Foreskin keratinocyte (primary cell): ENCODE data around the gene TSHB.

DNA sequence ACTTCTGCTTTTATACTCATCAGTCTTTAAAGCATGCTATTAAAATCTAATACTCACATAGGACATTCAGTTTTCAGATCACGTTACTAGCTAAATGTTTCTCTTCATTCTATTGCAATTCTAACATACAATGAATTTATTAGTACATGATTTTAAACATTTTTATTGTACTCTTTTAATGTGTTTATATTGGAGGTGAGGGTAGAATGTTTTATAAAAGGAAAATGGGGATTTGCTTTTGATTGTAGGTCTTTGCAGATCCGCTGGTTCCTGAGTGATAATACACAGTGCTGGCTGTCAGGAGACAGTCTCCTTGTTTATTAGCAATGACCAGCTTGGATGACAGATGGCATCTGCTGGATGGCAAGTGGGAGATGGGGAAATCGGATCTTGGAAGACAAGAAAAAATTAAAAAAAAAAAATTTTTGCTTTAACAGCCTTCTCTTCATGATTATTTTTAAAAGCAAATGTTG, 4.3 kb upstream of the PHTF1 start:
- RAMPAGE, total RNA: no peak

- RAMPAGE, total RNA: no peak
Measured at GRCh38 chr1:113784114-113784396, 24.8 kb upstream of the PHTF1 start.

GRCh38 chr1:113859443-113859832, 27.9 kb downstream of the BCL2L15 start:
- RAMPAGE, total RNA: no peak

- RAMPAGE, total RNA: no peak
Measured at GRCh38 chr1:113869610-113869991, 17.8 kb downstream of the BCL2L15 start.

DNA sequence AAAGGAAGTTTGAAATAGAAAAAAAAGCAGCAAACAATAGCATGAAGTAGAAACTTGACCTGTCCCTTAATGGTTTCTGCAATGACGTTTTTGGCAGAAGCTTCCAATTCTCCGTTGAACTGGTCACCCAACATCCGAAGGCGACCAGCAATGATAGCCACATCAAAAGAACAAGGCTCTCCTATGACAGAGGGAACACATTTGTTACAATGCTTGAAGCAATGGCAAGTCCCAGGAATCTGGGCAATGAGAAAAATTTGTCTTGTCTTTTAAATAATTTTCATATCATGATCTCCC, 955 bp downstream of the BCL2L15 start:
- RAMPAGE, total RNA: no peak

- RAMPAGE, total RNA: no peak
Measured at GRCh38 chr1:113928146-113928839, 831 bp upstream of the HIPK1 start.

DNA sequence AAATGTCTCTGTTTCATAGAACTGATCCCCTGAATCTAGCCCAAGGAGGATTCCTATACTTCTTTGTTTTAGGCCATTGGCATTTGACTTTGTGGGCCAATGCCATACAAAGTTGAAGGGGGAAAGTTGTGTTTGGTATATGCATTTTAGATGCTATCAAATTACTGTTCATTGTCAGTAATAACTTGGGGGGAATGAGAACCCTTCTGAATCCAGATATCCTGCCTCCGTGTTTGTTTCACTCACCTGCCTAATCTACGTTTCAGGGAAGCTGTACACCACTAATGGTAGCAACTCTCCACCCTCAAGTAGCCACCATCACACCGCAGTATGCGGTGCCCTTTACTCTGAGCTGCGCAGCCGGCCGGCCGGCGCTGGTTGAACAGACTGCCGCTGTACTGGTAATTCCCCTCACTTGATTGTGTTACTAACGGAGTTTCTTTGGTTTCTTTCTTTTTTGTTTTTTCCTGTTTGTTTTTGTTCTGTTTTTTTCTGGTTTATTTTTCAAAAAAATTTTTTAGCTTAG, 16.1 kb upstream of the OLFML3 start:
- RAMPAGE, total RNA: no peak

DNA sequence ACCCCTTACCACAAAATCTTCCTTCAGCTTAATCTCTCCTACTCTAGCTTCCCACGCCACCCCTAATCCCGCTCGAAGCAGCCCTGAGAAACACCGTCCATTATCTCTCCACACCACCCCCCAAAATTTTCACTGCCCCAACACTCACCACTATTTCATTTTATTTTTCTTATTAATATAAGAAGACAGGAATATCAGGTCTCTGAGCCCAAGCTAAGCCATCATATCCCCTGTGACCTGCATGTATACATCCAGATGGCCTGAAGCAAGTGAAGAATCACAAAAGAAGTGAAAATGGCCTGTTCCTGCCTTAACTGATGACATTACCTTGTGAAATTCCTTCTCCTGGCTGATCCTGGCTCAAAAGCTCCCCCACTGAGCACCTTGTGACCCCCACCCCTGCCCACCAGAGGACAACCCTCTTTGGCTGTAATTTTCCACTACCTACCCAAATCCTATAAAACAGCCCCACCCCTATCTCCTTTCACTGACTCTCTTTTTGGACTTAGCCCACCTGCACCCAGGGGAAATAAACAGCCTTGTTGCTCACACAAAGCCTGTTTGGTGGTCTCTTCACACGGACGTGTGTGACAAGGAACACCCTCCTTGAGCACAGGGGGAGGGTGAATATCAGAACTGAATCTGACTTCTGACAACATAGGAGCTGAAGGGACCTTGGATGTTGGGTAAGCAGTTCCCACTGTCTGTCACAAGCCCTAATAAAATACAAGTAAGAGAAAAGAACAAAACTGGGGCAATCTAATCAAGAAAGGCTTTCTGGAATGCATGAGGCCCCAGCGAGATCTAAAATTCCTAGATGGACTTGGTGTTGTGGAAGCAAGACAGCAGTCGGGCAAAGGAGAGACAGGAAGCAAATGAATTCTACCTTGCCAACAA, 52.9 kb downstream of the OLFML3 start:
- RAMPAGE, total RNA: no peak

- RAMPAGE, total RNA: no peak
Measured at GRCh38 chr1:114397570-114398194, 113.3 kb downstream of the TRIM33 start.

DNA sequence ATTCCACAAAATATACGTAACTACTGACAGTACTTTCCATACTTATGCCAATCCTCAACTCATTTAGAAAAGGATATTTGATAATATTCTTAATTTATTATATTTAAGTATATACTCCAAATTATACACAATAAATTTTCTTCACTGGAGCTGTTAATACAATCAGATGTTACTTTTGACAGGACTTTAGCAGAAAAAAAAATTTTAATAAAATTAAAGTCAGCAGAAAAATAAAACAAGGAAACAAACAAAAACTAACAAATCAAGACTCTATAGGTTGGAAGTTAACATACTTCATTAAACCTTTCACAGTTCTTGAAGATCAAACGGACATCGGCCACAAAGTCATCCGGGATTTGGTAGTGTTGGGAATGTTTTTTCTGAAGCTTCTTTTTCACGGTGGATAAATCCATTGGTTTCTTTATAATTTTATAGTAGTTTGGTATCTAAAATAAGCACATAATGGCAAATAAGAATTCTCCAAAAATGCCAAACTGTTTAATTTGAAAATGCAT, 111.8 kb downstream of the TRIM33 start:
- RAMPAGE, total RNA: no peak

DNA sequence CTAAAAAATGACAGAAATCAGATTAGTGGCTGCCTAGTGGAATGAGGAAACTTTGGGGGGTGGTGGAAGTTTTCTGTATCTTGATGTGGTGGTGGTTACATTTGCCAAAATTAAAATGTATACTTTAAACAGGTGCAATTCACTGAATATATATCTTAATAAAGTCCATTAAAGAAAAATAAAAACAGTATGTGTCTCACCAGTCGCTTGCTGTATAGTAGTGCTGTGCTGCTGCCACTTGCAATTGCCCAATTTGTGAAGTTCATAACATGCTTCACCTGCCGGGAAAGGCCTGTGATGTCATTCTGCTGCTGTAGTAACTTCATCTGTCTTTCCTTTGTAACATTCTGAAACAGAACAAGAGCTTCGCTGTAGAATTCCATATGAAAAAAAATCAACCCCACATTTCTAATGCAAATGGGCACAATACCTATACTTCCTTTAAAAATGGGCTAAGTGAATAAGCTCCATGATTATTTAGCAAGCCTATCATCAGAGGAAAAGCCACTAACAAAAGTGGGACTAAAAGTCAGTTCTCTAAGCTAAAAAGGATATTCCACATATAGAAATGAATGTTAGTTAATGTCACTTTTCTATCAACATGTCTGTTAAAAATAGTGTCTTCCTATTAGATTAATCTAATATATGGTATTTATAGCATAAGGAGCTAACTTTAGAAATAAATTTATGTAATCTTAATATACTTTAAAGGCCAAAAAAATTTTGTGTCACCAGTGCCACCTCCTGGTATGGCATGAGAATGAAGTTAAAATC, 83.3 kb downstream of the TRIM33 start:
- RAMPAGE, total RNA: no peak

- RAMPAGE, total RNA: no peak
Measured at GRCh38 chr1:114715779-114716207, 778 bp downstream of the NRAS start.

GRCh38 chr1:114720471-114720845, 3.9 kb upstream of the NRAS start:
- RAMPAGE, total RNA: no peak

DNA sequence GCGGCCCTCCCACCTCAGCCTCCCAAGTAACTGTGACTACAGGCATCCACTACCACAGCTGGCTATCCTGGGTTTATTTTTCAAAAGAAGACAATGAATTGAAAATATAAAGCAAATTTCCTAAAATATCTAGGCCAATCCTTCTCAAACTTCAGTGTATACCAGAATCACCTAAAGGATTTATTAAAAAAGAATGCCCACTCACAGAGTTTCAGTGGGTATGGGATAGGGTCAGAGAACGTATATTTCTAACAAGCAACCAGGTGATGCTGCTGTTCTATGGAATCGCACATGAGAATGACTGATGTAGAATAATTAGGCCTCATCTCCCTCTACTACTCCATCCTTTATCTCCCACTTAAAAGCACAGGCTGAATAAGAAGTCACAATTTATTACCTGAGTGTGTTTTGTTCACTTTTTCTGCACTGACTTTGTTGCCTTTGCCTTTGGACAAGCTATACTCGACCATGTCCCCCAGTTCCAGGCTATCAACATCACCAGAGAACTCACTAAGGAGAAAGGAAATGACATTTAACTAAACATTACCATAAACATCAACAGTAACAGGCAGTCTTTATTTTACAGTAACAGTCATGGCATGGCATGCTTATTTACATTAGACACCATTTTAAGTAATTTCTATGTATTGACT, 8.4 kb upstream of the NRAS start:
- RAMPAGE, total RNA: no peak

DNA sequence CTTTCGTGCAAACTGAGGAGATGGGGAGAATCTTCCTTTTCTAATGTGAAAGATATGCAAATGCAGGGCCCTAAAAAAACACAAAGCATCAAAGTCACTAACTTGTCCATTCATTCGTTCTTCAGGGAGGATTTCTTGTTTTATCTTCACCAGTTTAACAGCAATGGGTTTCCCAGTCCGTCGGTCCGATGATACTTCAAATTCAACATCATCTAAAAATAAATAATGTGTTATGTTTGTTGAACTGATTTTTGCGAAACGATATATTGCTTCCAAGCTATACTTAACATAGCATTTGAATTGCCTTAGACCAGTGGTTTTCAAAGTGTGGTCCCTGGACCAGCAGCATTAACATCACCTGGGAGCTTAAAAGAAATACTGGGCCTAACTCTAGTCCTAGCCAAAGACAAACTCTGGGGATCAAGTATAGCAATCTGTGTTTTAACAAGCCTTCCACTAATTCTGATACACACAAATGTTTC, 19.9 kb downstream of the CSDE1 start:
- RAMPAGE, total RNA: no peak

GRCh38 chr1:115029524-115029911, at the start of gene TSHB:
TSS of gene TSHB (plus strand) at chr1:115029826.
- RAMPAGE, total RNA: no peak

DNA sequence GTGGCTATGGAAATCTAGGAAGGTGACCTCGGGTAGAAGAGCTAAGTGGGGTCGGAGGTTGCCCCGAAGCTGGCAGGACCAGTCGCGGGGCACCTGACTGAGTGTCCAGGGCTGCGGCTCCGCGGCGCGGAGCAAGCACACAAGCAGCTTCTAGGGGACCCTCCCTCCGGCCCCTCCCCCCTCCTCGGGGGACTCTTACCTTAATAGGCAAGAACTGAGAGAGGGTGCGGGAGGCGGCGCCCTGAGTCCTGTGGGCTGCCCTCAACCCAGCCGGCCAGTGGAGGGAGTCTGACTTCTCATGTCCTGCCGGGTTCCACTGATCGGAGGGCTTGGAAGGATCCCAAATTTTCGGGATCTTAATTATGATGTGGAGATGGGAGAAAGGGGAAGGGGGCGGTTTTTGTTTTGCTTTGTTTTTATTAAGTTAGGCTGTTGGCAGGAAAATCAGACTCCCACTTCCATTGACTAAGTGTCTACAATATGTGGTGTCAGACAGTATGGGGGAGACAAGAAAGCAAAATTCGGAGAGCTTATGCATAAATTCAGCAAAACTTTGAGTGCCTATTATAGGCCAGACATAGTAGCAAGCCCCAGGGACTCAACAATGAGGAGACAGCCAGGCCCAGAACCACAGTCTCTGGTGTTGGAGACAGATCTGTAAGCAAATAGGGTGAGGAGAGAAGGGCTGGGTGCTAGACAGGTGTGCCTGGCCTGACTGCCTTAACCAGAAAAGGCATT, 701 bp upstream of the TSPAN2 start:
- RAMPAGE, total RNA: no peak

DNA sequence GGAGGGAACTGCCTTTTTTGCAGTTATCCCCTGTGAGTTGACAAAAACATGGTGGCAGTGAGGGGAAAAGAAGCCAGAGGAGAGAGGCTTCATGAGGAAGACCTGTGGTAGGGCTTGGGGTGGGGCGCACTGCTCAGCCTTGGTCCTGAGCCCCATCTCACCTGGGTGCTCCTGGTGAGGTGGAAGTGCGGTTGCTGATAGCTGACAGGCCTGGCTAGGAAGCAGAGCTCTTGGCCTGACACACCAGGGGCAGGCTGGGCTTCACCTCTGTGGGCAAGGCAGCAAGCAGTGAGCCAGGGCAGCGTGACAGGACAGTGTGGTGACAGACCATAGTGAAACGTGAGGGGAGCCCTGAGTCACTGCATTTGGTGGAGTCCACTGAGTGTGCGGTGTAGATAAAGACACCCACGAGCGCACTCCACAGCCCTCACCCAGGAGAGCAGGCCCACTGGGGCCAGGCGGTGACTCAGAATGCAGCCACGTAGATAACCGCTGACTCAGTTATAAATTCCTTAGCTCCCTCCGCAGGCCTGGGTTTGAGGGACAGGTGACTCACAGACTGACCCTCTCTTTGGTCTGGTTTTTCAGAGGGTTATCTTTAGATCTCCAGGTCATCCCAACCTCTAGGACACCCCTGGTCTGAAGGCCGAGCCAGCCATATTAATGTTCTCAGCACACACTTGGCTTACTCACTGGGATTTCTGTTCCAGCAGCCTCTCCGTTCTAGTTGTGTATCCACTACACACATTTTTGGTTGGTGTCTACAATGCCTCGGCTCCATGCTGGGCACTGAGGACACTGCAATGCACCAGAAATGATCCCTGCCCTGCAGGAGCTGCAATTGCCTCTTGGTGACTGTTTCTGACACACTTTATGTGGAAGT, 90.1 kb upstream of the TSPAN2 start:
- RAMPAGE, total RNA: no peak

- RAMPAGE, total RNA: no peak
Measured at GRCh38 chr1:115282719-115283494, 55.1 kb downstream of the NGF start.

DNA sequence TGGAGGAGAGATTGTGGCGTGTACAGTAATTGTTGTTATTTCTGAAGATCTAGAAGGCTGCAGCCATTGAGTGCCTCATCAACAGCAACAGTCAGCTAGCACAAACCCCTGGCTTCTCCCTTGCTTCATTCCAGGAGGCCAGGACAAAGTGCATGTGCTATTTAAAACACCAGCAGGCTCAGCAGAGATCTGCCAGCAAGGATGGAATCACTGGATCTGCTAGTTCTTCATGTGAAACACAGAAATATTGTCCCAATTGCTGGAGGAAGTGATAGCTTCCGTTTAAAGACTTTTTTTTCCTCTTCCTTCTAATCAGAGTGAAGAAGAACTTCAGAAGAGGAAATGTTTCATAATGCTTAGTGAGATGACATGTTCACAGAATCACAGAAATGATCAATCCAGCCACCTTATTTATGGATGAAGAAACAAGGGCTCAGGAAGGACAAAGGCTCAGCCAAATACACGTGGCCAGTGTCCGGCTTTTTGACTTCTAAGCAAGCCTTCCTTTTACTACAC, 3.0 kb upstream of the NGF start:
- RAMPAGE, total RNA: no peak